Endometrial microvascular endothelial cells (primary cell): ENCODE results near the genes ZNF827 and SLC10A7.

GRCh38 chr4:145487563-145487992 lies 5.9 kb downstream of the SMAD1 start:
- RAMPAGE, long total RNA: no peak

- RAMPAGE, long total RNA: no peak
Measured at GRCh38 chr4:145559964-145560489, 59.2 kb upstream of the MMAA start.

DNA sequence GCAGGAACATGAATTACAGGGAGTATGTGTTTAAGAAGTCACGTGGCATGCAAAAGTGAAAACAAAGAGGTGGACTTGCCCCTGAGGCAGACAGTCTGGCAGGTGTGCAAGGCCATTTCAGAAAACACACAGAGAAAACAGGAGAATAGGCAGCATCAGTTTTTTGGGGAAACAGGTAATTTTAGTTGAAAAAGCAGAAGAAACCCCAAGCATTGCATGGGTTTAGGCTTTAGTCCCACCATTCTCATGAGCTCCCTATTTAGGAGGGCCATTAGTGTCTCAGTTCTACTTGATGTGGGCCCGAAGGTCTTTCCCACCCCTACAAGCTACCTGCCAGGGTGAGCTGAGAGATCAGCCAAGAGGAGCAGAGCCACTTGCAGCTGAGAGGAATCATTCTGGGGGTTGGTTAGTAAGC lies 29.6 kb downstream of the C4orf51 start:
- RAMPAGE, long total RNA: no peak

GRCh38 chr4:145938087-145939231 lies at the start of gene ZNF827:
ZNF827 (minus strand) TSS chr4:145938823.
- RAMPAGE, long total RNA: start-site peak on the minus strand at chr4:145938258-145938507, 7 and 40 reads in 2 replicates; start-site peak on the minus strand at chr4:145938823-145939067, 43 and 37 reads in 2 replicates

DNA sequence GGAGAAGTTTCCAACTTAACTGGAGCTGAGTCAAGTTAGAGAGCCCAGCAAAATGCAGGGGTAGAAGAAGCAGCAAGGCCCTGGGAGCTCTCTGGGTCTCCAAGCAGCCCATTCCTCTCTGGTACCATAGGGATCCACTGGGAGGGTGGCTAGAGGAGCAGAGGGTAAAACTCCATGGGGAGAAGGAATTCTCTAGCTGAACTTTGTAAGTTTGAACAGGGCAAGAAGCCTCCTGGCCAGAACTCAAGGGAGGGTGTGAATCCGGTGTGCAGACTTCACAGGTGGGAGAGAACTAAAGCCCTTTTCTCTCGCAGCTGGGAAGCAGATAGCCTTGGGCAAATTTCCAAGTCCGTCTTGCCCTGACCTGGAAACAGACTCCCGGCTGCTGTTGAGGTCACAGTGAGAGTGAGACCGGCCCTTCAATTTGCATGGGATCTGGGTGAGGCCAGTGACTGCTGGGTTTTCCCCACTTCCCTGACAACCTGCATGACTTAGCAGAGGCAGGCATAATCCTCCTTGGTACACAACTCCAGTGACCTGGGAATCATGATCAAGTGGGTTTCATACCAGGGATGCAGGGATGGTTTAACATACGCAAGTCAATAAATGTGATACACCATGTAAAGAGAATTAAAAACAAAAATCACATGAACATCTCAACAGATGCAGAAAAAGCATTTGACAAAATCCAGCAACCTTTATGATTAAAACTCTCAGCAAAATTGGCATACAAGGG lies 94.5 kb upstream of the ZNF827 start:
- RAMPAGE, long total RNA: no peak

GRCh38 chr4:146407396-146408586 lies 113.9 kb downstream of the SLC10A7 start:
- RAMPAGE, long total RNA: no peak

GRCh38 chr4:146521433-146522527 lies at the start of gene SLC10A7:
SLC10A7 (minus strand) TSS chr4:146521940.
- RAMPAGE, long total RNA: start-site peak on the minus strand at chr4:146521916-146521949, 61 and 74 reads in 2 replicates

GRCh38 chr4:147117267-147117804 lies 171.7 kb upstream of the TTC29 start:
- RAMPAGE, long total RNA: no peak

DNA sequence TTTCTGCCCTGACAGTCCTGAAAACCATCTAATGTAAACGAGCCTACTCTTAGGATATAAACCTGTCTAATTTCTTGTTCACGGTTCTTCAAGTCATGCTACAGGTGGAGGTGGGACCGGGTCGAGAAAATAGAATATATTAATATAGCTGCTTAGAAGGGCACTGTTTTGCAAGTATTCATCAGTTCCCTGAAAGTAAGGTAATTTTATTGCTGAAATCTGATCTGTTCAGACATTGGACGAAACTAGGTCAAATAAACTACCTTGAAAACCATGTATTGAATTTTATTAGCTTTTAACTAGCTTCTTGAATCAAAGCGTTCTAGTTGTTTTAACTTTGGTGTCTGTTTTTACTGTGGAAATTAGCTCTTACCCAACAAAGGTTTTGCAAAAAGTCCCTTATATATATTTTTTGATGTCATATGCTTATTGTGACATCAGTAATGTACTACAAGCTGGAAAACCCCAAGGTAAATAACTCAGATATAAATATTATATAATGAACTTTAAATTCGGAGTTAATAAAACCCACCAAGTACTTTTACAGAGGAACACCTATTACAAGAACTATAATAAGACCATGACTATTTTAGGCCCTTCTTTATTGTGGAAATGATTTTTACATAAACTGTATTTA lies 1.1 kb downstream of the TMEM184C start:
- RAMPAGE, long total RNA: no peak

DNA sequence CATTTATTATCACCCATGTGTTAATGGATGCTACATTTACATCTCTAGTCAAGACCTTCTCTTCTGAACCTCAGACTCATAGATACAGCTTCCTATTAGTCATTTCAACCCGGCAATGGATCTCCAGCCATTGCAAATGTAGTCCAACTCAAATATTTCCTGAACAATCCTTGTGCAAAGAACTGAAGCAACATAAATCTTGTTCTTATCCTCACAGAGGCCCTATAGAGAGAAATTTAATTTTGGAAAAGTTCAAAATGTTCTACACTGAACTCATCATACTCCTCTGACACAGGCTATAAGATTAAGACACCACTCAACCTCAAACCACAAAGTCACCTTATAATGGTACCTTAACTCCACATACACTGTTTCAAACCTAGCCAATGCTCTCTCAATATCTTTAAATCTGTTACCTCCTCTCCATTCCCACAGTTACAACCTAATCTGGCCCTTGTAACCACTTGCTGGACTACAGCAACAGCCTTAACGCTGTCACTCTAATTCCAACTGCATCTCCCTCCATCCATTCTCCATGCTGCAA lies 3.1 kb downstream of the PRMT9 start:
- RAMPAGE, long total RNA: no peak

- RAMPAGE, long total RNA: no peak
Measured at GRCh38 chr4:147684425-147684925, 512 bp upstream of the PRMT9 start.

DNA sequence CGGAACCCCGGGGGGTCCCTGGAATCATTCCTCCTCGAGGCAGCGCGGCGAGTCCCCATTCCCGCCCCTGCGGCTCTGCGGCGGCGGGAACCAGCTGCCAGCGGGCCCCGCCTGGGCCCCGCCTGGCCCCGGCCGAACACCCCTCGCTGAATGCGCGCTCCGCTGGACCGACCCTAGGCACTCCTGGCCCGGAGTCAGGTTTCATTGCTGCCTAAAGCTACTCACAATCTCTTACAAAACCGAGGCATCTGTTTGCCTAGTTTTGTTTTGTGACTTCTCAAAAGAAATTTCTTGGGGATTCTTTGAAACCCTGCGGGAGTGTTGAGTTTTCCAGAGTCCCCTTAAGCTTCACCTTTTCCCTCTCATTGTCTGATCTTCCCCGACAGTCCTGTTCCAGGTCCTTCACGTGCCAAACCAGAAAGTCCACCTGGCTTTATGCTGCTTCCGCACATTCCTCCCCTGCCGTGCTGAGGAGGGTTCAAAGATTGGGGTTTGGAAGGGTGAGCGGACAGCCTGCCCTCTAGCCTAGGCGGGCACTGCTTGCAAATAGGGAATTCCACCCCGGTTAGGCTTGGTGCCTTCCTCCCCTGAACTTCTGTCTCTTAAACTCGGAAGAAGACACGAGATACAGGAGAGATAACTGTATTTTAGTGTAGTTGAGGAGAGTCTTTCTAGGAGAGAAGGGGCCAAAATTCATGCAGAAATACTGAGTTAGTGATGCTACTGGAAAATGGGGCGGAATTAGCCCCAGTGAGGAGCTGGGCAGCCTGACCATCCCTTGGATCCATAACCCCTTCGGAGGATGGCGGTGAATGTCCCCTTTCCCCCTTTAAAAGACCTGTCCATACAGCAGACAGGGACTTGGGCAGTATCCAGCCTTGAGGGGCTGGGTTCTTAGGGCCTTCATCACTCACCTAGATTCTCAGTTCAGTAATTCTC lies 979 bp downstream of the ARHGAP10 start:
- RAMPAGE, long total RNA: no peak

- RAMPAGE, long total RNA: no peak
Measured at GRCh38 chr4:147793687-147794204, 61.9 kb downstream of the ARHGAP10 start.

DNA sequence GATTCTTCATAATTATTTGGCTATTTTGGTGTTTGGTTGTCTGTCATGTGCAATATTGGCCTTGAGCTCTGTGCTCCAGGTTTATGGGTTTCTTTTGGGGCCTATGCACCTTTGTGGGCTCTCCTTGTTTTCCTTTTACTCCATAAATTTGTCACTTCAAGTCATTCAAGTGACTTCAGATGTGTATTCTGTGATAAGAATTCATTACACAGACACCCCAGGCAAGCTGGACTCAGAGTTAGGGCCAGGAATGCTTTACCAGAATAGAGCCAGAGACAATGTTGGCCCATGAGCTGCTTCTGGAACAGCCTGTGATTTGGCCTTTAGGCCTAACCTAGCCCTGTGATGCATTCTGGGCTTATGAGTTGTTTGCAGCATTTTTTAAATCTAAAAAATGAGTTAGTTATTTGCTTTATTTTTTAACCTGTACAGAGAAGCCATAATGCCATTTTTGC lies 84.4 kb downstream of the ARHGAP10 start:
- RAMPAGE, long total RNA: no peak

- RAMPAGE, long total RNA: no peak
Measured at GRCh38 chr4:147829389-147830115, 97.7 kb downstream of the ARHGAP10 start.

DNA sequence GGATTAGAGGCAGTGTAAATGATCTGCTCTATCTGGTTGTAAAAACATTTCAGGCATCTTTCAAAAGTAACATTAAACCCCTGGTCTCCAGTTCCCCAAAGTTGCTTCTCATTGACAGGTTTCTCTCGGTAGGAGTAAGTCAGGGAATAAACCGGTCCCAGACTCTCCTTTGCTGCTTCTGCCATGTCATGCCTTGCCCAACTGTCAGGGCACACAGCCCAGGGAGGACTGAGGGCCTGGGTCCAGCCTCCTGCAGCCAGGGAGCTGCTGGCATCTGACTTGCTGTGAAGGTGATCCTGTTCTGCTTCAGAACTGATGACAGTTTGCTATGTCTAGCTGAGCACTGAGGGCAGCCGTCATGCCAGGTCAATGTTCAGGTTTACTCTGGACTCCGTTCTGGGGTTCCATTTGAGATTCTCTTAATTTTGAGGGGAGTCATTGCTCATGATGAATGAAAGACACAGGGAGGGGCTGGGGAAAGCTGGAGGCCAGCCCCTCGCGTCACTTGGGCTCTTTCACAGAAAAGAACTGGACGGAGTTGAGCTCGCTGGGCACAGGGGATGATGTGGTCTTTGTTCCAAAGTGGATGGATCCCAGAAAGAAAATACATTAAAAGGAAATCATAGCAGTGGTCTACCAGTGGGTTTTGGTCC lies 312.4 kb downstream of the ARHGAP10 start:
- RAMPAGE, long total RNA: no peak

DNA sequence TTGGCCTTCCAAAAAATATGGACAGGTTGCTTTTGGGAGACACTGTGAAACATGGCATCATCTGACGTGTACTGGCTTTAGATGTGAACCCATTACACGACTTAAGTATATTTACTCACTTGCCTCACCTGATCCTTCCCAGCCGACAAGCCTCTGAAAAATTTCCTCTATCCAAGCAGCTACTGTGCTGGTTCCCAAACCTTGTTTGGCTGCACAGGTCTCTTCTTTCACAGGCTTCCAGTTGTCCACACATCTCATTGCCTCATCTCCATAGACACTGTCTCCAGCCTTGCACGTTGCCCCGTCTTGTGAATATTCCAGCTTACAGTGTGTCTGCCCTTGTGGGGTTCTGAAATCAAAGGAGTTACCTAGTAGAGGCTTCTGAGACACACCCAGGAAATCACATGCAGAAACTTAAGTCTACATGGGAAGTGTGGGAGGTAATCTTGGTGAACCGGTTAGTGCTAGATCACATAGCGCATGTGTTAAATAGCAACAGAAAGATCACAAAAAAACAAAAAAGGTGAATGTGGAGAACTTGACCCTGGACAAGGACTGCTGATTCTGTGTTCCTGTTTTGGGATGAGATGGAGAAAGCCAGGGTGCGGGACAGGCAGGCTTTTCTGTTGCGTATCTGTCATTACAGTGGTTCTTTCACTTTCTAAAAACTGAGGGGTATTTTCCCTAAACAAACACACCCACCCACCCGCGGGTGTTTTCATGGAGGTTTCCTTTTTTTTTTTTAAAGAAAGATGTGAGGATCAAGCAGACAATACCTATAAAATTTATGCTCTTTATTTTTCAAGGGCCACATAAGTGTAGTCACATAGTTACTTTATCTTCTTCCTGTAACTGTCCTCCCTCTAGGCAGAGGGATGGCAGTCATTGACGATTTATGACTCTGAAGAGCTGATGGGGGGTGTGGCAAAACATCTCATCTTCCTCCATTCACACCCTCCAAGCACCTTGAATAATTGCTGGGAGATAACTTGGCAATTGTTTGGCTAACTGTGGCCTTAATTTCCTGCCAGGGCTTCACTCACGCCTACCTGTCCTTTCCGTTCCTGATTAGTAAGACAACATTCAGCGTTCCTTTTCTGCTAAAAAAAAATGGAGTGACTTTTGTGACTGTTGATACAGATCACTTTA lies 328.9 kb downstream of the ARHGAP10 start:
- RAMPAGE, long total RNA: no peak

- RAMPAGE, long total RNA: no peak
Measured at GRCh38 chr4:148441286-148441826, 858 bp downstream of the NR3C2 start.

GRCh38 chr4:148693869-148694184 lies 251.6 kb upstream of the NR3C2 start:
- RAMPAGE, long total RNA: no peak

DNA sequence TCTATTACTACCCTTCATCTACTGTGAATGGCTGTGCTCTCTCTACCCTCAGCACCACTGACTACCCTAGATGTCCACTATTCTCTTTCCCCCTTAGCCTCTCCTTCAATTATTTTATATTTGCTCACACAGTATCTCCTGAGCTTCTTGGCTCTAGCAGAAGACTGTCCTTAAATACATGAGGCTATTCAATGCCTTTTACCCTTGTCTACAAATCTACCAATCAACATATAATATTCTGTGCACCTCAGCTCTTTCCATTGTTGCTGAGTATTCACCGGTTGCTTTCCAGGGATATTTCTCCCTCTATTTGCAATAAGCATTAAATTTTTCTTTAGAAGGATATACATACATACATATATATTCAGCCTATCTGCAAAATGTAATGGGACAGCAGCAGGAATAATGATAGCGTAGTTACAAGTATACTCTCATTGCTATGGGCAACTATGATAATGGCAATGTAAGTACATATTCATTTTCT lies 19.9 kb upstream of the MAB21L2 start:
- RAMPAGE, long total RNA: no peak